ENCODE measurements around a stretch of chr9.

DNA sequence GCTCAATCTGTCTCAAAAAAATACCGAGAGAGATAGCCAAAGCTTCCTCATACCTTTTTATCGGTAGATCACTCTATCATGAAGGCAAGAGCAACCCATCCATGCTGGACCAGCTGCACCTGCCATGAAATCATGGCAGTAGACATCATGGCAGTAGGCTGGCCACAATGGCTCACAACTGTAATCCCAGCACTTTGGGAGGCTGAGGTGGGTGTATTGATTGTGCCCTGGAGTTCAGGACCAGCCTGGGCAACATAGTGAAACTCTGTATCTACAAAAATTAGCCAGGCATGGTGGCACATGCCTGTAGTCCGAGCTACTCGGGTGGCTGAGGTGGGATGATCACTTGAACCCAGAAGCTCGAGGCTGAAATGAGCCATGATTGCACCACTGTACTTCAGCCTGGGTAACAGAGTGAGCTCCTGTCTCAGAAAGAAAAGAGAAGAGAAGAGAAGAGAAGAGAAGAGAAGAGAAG lies 1.5 kb upstream of the C9orf152 start:
- RRBS: no CpG with 5 or more reads among the region's 5 CpGs

DNA sequence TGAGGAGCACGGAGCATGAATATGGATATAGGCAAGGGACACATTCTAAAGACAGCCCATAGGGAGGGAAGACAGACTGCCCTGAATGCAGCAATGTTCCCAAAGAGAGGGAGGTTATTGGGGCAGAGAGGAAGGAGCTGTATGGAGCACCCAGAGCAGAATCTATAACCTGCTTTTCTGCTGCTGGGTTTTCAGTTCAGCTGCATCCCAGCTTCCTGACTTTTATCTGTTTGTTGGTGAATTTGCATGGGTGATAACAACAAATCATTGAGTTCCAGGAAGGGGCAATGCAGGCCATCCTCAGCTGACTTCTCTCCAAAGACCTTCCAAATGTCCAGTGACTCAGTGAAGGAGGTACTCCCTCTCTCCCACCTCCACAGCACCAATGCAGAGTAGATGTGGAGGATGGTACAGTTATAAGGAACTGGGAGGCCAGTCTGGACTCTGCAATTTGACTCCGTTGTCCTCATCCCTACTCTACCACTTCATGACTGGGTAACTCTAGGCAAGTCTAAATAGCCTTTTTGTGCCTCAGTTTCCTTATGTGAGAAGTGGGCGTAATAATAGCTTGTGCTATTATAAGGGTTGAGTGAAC lies 1.6 kb upstream of the TXN start:
- RRBS: no CpG with 5 or more reads among the region's 3 CpGs

DNA sequence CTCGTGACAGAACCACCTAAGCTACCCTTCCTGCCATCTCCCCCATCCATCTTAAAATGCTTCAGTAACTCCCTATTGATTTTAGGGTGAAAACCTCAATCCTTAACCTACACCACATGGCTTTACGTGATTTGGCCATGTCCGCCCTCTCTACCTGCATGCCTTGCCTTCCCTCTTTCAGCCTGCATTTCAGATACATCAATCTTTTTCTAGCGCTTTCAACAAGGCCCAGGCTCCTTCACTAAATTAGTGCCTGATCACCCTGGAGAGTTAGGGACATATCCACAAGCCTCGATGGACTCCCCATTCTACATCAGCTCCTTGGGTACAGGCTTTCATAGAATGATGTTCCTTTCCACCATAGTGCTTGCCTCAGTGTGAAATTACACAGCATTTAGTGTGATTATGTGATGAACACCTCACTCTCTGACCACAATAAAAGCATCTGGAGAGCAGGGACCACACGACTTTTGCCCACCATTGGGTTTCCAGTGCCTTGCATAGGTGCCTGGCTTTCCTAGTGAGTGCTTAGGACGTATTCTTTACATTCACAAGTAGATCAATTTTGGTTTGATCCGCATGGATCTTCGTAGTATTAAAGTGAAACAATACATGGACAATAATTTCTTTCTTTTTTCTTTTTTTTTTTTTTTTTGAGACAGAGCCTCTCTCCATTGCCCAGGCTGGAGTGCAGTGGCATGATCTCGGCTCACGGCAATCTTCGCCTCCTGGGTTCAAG lies 104.3 kb upstream of the TXNDC8 start:
- RRBS: no CpG with 5 or more reads among the region's 12 CpGs

DNA sequence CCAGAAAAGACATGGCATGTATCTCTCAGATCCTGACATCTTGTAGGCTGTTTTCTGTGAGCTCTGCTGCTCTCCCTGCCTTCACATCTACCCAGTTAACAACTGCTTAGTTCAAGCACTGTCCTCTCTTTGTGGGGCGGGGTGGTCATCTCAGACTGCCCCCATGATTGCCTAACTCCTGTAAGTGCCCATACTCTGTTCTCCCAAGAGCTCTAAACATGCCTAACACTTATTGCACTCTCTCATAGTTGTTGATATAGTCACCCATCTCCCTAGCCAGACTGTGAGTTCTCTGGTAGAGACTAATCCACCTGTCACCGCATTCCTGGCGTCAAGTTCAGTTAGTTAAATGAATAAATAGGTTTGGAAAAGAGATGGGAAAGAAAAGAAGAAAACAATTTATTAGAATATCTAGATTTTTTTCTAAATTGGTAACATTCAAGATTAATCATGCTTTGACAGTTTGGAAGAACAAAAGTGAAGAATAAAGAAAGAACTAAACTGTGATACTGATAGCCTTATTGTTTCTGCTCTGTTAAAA lies 18.3 kb upstream of the MUSK start:
- RRBS: no CpG with 5 or more reads among the region's 3 CpGs

DNA sequence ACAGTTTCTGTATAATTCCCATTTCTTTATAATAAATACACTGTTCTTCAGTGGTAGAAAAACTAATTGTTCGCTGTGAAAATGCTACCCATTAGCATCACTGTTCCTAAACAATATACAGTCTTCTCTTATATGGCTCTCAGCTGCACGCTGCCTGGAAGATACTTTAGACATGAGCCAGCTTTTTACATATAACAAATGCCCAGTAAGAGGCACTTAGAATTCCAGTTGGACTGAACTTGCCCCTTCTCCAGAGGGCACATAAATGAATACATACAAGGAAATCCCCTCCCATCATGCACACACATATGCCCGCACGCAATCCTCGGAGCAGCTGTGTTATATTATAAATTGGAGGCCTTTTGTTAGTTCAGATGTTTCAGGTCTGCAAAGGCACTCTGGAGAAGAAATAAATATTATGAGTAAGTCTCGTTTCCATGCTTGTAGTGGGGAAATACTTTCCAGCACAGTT lies 17.7 kb upstream of the MUSK start:
- RRBS: no CpG with 5 or more reads among the region's 6 CpGs

DNA sequence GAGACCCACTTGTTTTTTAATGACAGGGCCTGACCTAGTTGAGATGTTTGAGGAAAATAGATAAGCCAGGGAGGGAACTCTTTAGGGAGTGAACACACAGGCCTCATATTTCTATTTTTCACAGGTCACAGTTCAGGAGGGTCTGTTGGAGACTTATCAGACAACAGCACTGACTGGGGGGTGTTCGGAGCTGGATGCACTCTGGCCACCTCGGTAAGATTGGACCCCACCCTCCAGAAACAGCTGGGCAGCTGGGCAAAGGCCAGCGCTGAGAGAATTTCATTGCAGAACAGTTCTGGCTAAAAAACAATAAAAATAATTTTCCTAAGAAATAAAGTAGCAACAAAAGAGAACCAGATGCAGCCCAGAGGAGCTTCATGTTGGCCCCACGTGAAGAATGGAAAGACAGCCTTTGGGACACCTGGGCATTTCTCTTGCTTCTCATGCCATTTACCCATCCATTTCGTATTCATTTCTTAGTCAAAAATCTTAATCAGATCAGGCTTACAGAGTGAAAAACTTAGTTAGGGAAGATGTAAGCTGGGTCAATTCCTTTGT lies 142.7 kb downstream of the LPAR1 start:
- RRBS: no CpG with 5 or more reads among the region's 5 CpGs

- RRBS: under 1% methylated on average over 69 of the region's 130 CpGs
Measured at GRCh38 chr9:111482579-111483736, 1.2 kb downstream of the ECPAS start.

DNA sequence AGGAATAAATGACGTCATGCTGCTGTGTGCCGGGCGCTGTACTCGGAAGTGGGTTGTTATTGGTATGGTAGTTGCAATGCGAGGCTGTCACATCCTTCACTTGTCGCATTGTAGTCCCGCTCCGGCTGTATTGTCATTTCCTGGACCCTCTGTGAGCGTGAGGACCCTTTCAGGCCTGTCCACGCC lies 737 bp downstream of the ZNF483 start:
- RRBS: 3% methylated on average over 6 of the region's 10 CpGs

DNA sequence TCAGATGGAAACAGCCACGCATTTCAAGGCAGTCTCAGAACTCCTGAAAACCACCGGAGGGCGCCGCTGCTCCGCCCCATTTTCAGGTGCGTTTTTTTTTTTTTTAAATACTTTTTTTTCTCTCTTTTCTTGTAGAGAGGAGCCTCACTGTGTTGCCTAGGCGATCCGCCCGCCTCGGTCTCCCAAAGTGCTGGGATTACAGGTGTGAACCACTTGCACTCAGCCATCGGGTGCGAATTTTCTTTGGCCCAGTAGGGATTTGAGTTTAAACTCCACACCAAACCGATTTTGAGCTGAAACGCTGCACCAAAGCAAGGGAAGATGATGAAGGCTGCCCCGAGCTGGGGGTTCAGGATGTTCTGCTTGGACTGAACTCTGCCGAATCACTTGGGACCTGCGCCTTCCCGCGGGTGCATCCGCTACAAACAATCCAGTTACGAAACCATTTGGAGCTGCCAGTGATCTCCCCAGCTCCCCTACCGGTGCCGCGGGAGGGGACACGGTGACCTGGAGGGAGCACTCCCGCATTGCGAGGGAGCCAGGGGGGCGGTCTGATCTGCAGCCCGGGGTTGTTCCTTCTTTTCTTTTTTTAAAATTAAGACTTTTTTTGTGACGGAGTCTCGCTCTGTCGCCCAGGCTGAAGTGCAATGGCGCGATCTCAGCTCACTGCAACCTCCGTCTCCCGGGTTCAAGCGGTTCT lies 1.4 kb downstream of the PTGR1 start:
- RRBS: 2% methylated on average over 7 of the region's 37 CpGs

DNA sequence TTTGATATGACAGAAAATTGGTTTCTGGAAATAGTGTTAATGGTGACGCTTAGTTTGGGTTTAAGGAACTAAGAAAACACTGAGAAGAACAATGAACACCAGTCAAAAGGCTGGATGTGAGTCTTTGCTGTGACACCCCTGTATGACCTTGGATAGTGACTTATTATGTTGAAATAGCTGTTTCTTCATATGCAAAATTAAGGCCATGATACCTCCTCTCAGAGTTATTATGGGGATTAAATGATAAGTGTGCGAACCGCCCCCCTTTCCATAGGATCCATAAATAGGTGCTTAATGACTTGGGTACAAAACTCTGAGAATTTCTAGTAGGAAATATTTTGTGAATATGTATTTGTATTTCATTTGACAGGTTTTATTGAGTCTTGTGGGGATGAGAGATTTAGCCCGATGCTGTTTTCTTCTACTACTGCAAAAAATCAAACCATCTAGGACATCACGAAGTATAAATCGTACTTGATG lies 1.0 kb downstream of the DNAJC25 start:
- RRBS: no CpG with 5 or more reads among the region's 6 CpGs

DNA sequence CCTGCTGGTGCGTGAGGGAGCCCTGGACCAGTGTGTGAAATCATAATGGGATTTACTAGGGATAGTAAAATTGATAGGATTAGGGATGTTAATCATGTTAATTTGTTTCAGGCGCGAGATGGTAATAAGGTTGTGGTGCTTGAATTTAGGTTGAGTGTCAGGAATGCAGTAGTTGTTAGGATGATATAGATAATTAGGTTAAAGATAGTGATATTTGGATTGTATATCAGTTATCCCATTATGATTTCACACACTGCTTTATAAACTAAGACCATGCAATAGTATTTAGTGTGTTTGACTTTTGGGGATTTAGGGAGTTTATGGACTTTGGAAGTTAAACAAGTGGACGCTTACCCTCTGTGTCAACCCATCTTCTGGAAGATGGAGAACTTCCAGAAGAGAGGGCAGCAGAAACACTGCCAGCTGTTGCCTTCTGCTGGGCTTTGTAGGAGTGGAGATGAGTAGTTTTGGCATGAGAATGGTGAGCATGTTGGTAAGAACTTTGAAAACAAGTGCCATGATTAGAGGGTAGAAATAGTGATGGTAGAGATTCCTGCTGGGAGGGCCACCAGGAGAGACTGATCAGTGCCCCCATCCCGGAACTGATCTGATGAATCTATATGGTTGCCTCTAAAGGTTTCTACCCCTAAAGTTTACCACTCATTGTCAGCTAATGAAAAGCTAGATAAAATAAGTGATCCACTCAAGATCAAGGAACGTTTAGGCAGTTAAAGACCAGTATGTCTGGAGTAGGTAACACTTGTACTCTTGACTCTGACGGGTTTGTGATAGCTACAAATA lies 2.2 kb downstream of the DNAJC25 start:
- RRBS: no CpG with 5 or more reads among the region's 7 CpGs

- RRBS: no CpG with 5 or more reads among the region's 1 CpG
Measured at GRCh38 chr9:111662771-111662899, 1.2 kb downstream of the GNG10 start.

- RRBS: no CpG with 5 or more reads among the region's 3 CpGs
Measured at GRCh38 chr9:111945281-111945654, 48.7 kb downstream of the UGCG start.

GRCh38 chr9:111974200-111975024 lies 77.8 kb downstream of the UGCG start:
- RRBS: no CpG with 5 or more reads among the region's 10 CpGs

GRCh38 chr9:112025992-112026325 lies 129.3 kb downstream of the UGCG start:
- RRBS: no CpG with 5 or more reads among the region's 5 CpGs

DNA sequence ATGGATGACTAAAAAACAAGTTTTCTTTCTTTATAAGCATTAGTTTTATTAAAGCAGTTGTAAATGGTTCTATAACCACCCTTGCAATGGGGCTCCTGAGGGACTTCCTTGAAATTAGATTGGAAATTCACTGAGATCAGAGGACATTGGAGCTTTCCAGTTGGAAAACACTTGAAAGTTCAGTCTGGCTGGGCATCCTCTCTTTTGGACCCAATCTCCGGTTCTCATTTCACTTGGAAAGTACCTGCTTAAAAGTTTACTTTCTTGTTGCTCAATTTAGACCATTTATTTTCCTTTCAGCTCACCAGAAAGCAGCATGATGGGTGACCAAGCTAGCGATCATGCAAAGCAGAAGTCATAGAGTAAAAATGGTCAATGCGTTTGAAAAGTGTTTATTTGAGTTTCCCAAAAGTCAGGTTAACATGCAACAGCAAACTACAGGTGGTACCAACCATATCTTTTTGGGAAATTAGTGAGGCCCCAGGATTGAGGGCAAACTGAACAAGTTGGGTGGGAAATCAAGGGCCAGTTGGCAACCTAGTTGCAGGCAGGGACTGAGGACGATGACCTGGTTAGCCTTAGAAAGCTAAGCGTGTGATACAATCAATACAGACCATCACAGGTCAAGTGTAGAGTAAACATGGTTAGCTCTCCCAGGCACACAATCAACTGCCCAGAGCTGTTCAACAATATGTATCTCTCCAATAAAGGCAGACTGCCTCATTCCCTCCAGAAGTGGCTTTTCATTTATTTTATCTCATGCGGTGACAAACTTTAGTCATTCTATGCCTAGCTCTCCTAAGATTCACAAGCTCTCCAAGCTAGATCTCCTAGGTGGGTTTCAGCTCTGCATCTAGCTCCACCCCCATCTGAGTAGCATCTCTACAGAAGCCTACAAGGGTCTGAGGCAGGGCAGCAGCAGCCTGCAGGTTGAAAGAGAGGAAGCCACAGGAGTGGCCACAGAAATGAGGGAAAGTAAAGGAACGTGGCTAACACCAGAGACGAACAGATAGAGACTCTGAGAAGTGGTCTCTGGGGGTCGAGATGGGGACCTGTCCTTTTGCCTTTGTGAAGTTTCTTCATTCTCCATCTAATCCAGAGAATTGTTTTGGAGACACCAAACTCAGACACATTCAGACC lies 136.9 kb downstream of the UGCG start:
- RRBS: no CpG with 5 or more reads among the region's 9 CpGs

- RRBS: no CpG with 5 or more reads among the region's 2 CpGs
Measured at GRCh38 chr9:112179795-112180094, 4.6 kb upstream of the SUSD1 start.

DNA sequence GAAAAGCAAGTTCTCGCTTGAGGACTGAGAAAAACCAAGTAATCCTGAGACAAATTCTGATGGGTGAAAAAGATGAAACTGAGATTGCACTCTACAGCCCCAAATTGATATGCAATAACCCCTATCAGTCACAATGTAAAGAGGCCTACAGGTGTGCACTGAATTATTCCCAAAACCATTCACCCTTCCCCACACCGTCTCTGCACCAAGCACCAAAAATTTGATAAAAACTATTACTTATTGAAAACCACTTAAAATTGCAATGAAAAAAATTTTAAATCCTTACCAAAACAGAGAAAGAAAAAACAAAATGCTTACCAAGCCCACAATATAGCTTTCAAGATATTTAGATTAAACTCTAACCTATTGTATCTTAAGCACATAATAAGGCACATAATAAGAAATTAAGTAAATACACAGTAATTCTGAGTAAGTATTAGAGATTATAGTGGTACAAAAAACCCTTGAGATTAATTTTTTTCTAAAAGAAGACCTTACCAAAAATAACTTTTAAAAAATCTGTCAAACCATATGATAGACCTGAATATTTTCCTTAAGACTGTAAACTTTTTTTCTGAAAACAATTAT lies 47.4 kb upstream of the SUSD1 start:
- RRBS: no CpG with 5 or more reads among the region's 2 CpGs

DNA sequence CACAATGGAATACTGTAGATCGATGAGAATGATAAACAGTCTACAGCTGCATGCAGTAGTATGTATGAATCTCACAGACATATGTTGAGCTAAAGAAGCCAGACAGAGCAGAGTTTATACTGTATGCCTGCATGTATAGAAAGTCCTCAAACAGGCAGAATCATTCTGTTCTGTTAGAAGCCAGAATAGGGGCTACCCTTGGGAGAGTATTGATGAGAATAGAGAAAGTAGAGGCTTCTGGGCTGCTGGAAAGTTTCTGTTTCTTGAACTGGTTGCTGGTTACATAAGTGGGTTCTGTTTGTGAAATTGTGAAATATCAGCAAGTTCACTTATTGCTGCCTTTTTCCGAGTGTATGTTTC lies 9.6 kb downstream of the KIAA1958 start:
- RRBS: no CpG with 5 or more reads among the region's 2 CpGs

DNA sequence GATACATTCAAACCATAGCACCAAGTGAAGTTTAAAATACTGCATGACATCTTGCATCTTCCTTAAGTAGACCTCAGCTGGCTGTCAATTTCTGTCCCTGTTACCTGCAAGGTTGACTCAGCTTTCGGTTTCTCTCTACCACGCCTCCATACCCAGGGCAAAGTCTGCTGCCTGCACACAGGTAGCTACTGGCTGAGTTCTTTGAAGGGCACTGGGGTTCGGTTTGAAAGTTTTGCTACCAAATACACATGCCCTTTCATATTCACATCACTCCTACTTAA lies 69.5 kb downstream of the KIAA1958 start:
- RRBS: no CpG with 5 or more reads among the region's 3 CpGs